GM06990 (cell line): Measurements from ENCODE around the gene GABRG3.

- RRBS = no CpG with 5 or more reads among the region's 6 CpGs
Observed at GRCh38 chr15:21263075-21263406, 177.3 kb downstream of the POTEB3 start.

- RRBS = 81% methylated on average over 19 of the region's 145 CpGs
Observed at GRCh38 chr15:22257162-22258234, 163.2 kb downstream of the OR4N4 start.

DNA sequence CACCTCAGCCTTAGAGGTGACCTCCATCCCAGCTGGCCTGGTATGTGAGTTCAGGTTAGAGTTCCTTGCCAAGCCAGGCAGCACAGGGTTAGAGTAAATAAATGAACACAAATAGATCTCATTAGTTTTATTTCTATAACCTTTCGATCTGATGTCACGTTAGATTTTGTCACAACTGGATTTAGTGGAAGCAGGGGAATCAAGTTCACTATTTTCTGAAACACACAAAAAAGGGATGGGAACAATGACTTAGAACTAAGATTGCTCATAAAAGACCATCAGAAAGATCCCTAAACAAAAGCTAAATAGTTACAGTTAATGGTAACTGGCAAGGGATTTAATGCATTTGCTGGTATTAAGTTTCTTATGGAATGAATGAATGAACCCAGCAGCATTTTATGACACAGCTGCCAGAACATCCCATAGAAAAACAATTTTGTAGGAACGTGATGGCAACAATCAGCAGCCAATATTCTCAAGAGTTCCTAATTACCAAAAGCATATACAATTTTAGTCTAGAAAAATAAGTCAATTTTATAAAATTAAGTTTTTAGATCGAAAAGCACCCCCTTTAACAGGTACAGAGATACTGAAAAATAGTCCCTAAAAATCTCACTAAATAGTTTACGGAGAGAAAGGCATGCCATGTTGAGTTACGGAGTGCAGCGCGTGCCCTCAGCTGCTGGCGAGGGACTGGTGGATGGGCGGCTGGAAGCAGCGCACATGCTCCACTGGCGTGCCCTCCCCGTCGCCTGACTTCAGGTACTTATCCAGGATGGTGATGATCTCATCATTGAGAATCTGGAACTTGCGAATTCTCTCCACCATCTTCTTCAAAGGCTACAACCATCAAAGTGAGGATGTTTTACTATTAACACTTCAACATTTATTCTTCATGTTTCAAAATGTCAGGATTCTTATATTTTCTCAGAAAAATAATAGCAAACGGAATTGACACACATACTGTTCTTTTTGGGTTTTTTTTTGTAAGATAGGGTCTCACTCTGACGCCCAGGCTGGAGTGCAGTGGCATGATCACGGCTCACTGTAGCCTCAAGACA lies 31.2 kb downstream of the NIPA2 start:
- RRBS = no CpG with 5 or more reads among the region's 18 CpGs

GRCh38 chr15:22895274-22896189 lies 57.1 kb downstream of the NIPA2 start:
- RRBS = no CpG with 5 or more reads among the region's 16 CpGs

GRCh38 chr15:22948830-22949611 lies 31.1 kb downstream of the CYFIP1 start:
- RRBS = no CpG with 5 or more reads among the region's 22 CpGs

DNA sequence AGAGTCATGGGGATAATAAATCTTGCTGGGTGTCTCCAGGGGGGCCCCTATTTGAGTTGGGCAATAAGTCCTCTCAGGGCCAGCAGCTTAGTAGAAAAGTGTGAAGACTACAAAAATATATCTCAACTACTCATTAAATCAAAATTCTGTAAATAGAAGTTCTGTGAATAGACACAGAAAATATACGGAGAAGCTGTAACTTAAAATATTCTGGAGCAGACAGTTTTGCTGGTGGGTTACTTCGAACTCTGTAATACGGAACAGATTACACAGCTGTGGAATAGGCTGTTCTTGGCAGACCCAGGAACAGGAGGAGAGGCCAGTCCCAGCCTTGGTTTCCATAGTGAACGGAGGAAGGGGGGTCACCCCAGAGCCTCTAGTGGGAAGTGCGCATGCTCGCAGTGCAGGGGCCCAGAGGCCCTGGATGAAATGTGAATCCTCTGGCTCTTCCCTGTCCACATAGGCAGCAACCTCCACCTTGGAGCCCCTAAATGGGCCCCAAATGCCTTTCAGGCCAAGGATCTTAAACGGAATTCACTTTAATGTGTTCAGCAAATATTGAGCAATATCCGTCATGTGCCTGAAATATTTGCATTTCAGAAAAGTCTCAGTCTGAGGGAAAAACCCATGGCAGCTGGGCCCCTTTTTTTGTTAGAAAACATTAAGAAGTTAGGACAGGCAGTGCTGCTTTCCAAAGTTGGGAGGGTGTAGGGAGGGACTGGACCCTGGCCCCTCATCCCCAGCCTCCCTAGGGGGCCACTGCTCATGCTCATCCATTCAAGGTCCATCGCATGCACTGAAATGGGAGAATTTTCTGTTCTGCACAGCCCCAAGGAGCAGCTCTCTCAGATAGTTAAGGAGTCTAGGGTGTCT lies 3.3 kb upstream of the NDN start:
- RRBS = no CpG with 5 or more reads among the region's 9 CpGs

GRCh38 chr15:23912133-23912731 lies 225.1 kb upstream of the NDN start:
- RRBS = 55% methylated on average over 3 of the region's 17 CpGs

DNA sequence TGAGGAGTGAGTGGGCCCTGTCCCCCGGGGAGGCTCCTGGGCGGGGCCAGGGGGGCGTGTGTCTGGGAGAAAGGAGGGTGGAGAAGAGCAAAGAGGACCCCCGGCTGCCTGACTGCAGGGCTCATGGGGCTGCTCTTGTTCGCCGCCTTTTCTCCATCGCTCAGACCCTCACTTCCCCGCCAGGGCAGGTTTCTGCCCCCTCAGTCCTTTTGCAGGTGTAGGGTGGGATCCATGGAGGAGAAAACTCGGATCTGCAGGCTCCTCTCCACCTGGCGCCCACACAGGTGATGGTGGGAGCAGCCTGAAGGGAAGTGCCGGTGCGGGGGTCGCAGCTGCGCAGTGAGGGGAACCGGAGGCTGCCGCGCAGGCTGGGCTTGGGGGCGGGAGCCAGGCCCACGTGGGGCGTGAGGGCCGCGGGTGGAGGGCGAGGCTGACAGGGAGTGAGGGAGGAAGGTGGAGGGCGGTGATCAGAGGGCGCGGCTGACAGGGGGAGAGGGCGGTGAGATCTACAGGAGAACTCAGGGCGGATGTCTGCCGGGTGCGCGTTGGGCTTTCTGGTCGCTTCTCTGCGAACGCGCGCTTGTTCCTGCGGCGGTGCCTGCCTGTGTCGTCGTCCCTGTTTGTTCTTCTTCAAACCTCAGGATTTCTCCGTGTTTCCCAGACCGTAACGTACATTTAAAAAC lies 198.2 kb upstream of the NPAP1 start:
- RRBS = 7% methylated on average over 3 of the region's 43 CpGs

DNA sequence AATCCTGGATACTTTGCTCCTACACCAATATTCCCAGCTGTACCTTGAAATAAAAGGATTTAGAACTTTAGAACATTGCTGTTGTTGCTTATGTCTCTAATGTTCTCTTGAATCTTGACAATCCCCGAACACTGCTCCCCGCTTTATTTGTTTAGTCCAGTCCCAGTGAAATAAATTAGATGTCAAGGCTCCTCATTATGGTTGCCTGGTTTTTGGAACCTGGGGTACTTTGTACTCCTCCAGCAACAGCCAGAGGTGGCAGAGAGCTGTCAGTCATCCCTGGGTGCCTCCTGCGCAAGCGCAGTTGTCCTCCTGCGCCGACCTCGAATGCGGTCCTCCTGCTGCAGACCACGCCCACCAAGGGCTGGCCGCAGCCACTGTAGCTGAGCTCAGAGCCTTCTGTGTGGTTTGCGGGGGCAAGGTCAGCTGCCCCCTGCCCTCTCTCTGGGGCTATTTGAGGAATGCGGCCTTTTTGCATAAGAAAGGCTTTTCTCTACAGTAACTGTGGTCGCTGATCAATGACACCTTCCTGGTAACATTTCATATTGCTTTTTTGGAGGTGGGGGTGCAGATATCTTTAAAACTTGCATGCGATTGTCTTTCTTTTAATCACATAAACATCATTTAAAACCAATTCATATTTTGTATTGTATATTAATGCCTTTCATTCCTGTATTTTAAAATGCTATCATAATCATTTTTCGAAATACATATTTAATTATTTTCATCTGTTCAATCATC lies 131.3 kb upstream of the SNRPN start:
- RRBS = no CpG with 5 or more reads among the region's 15 CpGs

DNA sequence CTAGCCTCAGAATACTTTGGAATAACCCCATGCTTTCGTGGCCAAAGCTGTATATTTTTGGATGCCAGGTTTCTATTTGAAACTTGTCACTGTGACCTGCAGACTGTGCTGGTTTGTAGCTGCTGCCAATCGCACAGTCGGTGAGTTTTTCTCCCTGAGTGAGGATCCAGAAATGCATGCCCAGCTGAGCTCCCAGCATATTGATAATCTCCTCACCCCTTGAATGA lies 130.0 kb upstream of the UBE3A start:
- RRBS = no CpG with 5 or more reads among the region's 3 CpGs

GRCh38 chr15:25669737-25670811 lies 193.1 kb downstream of the ATP10A start:
- RRBS = no CpG with 5 or more reads among the region's 19 CpGs

- RRBS = no CpG with 5 or more reads among the region's 2 CpGs
Observed at GRCh38 chr15:25763377-25763834, 99.7 kb downstream of the ATP10A start.

DNA sequence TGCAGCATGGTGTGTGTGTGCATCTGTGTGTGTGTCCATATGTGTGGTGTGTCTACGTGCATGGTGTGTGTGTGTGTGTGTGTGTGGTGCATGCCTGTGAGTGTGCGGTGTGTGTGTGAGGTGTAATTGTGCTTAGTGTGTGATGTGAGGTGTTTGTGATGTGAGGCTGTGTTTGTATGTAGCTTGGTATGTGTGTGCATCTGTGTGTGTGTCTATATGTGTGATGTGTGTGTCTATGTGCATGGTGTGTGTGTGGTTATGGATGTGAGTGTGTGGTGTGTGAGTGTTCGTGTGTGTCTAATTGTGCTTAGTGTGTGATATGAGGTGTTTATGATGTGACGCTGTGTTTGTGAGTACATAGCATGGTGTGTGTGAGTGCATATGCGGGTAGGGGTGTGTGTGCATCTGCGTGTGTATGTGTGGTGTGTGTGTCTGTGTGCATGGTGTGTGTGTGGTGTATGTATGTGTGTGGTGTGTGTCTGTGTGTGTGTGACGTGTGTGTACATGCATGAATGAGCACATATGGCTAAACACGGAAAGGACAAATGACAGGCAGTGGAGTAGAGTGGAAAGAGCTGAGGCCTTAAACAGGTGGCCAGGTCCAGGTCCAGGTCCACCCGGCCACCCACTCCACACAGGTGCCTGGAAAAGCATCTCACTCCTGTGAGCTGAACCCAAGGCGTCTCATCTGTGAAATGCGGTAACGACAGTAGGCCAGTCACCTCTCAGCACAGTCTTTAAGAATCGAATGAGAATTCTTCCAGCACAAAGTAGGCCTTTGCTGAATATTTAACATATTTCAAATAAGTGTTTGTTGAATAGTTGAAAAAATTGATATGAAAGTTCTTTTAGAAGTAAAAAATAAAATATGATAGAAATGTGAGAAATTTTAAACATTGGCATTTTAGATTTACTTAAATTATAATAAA lies 58.8 kb downstream of the ATP10A start:
- RRBS = no CpG with 5 or more reads among the region's 13 CpGs

DNA sequence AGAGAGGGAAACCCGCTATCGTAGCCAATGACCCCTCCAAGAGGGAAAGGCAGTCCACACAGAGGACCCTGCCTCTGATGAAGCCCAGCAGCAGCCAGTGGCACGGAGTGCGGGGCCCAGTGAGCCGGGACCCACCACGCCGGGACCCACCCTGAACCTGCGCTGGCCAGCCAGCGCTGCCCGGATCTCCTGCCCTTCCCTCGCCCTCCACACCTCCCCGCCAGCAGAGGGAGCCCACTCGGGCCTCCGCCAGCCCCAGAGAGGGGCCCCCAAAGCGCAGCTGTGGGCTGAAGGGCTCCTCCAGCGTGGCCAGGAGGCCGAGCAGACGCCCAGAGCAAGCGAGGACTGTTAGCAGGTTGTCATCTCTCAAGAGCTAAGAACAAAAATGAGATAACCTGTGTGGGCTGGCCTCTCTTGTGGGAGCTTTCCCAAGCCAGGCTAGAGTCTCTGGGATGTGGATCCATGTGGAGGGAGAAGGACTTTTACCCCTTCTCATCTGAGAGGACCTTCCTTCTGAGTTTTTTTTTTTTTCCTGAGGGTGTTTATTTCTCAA lies 81.3 kb upstream of the ATP10A start:
- RRBS = 68% methylated on average over 4 of the region's 19 CpGs

GRCh38 chr15:26013979-26014240 lies 150.8 kb upstream of the ATP10A start:
- RRBS = no CpG with 5 or more reads among the region's 3 CpGs

DNA sequence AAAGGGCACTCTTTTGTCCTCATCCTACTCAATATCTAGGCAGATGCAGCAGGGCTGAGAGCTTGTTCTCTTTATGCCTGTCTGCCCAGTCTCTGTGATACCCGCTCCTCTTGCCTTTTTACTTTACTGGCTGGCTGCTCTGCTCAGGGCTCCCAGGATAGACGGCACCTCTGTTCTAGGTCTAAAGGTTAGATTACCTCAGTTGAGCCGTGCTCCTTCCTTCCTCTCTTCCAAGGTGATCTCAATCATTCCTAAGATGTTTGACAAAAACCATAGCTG lies 134.7 kb downstream of the GABRB3 start:
- RRBS = no CpG with 5 or more reads among the region's 3 CpGs

DNA sequence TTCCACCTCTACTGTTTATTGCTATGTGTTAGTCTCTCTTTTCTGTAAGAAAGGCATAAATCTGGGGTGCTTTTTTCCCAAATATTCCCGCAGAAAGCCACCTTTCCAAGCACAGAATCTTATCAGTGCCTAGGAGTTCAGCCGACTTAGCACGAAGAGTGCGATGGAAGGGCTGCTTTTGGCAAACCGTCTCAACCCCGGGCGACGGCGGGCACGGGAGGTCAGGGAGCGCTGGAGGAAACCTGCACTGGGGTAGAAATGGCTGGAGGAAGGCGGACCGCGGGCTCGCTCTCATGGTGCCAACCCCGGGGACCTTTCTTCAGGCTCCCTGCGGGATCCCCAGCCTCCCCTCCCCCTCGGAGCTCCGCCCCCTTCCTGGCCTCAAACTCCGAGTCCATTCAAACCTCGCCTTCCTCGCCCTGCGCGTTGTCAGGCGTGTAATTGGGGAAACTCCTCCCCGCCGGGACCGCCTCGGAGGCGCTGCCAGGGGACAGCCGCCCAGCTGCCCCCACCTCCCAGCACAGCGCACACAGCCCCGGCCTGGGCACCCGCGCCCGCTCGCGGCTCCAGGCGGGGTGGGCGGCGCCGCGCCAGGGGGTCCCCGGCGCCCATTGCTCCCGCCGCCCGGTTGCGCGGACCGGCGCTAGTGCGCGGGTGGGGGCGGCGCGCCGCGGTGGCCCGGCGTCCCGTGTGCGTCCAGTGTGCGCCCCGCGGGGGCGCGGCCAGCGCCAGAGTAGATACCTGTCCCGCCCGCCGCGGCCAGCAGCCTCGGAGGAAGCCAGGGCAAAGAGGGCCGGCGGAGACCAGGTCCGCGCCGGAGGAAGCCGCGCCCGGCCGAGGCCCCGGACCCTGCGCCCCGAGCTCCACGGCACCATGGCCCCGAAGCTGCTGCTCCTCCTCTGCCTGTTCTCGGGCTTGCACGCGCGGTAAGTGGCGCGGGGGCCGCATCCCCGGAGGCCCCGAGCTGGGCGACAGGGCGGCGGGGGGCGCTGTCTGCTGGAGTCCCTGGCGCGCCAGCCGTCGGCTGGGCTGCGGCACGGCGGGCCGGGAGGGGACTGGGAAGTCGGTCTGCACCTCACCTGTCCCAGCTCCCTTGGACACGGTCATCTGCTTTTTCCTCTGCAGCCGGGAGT lies at the start of gene GABRG3:
TSS of gene GABRG3 (plus strand) at position 519 of the 1,133 bp plus-strand sequence.
- RRBS = 65% methylated on average over 64 of the region's 112 CpGs

DNA sequence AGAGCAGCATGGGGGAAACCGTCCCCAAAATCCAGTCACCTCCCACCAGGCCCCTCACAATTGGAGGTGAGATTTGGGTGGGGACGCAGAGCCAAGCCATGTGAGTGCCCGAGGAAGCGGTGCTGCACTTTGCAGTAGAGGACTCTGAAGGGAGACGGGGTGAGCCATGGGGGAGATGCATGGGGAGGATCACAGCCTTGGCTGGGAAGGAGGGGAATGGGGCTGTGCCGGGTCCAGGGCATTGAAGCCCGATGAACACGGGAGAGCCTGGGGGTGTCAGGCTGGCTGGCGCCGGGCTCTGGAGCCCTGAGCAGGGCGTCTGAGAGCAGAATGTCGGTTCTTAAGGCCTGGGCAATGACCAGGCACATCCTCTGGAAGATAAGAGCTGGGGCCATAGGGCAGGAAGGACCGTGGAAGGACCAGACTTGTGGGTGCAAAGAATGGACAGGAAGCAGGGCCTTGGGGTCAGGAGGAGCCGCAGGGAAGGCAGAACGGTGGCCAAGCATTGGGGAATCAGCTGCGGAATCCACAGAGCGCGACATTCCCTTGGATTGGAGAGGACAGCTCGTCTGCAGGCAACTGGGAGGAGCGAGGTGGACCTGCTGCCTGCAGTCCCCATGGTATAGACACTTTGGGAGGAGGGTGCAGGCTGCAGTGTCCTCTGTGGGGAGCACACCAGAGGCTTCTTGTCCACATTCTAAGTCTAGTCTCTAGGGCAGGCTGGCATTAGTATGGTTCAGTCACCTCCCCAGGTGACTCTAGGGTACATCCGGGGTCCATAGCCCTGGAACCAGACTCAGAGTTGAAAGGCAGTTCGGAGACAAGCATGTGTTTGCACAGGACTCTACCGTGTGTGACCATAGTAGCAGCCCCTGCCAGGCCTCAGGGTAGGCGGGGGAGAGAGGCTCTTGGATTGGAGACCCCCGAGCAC lies 118.0 kb downstream of the GABRG3 start:
- RRBS = 39% methylated on average over 5 of the region's 25 CpGs

- RRBS = 6% methylated on average over 42 of the region's 82 CpGs
Observed at GRCh38 chr15:28095620-28096890, 3.1 kb downstream of the OCA2 start.

- RRBS = no CpG with 5 or more reads among the region's 7 CpGs
Observed at GRCh38 chr15:28221802-28222291, 100.1 kb downstream of the HERC2 start.